ENCODE data around the genes SPDL1 and LCP2.

DNA sequence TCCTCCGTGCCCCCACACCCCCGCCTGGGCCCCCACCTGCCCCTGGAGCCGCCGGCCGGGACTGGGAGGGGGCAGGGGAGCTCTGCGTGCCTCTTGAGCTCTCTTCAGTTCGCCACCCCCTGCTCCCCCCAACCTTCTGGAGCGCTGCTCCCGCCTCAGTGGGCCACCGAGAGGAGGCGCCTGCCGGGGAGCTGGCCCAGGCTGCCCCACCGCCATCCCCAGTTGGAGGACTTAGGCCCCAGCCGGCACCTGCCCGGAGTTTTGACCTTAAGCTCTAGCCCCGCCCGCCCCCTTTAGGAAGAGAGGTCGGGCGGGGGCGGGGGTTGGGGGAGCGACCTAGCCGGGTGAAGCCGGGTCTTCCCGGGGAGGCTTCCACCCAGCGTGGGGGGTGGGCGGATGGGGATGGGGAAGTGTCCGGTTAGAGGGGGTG is 859 bp downstream of the WWC1 start:
- PRO-cap = no peak

GRCh38 chr5:168299902-168300496 is 8.6 kb downstream of the WWC1 start:
- PRO-cap = no peak

DNA sequence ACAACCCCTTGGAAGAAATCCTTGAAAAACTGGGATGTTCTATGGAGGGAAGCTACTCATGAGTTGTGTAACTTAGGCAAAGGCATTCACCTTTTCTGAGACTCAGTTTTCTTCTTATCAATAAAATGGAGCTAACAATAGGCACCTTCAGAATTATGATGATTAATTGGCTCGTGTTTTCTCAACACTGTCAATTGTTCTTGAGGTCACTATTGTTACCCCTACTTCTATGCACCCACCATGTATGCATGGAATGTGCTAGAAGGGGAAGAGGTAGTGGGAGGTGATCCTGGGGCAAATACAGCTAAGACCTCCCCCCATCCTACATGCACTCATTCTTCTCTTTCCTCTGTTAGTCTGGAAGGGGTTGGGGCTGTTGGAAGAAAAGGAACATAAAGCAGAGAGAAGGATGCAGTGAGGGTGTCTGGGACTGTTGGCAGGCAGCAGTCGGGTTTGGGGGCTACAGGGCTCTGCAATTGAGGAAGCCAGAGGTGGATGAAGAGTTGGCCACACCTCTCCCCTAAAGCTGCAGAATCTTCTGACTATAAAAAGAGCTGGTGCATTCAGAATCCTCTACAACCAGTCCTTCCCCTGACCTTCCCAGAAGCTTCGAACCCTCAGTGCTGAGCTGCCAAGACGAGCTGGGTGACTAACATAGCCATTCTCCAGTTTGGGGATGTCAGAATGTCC is 39.0 kb downstream of the WWC1 start:
- PRO-cap = no peak

GRCh38 chr5:168441399-168441915 is 44.8 kb upstream of the RARS1 start:
- PRO-cap = no peak

DNA sequence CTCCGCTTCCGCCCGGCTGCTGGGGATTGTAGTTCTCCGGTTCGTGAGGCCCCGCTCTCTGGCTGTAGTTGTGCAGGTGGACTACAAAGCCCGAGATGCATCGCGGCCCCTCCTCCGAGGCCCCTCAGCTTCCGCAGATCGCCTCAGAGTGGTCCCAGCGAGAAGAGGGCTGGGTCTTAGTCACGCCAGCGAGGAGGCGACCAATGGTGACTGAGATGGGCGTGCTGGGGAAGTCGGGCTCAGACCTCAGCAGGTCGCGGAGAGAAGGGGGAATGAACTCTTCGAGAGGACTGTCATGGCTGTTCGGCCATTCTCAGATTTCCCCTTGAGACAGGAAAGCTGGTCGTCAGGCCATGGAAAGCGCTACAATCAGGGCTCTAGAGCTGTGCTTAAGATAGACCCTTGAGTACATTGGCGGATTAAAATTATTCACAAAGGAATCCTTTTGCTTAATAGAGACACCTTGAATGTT is 523 bp upstream of the PANK3 start:
- PRO-cap = bidirectional peak, plus-strand start at position 284 of the sequence, minus-strand start outside the sequence

- PRO-cap = no peak
Measured at GRCh38 chr5:168616071-168616460, 36.9 kb upstream of the PANK3 start.

DNA sequence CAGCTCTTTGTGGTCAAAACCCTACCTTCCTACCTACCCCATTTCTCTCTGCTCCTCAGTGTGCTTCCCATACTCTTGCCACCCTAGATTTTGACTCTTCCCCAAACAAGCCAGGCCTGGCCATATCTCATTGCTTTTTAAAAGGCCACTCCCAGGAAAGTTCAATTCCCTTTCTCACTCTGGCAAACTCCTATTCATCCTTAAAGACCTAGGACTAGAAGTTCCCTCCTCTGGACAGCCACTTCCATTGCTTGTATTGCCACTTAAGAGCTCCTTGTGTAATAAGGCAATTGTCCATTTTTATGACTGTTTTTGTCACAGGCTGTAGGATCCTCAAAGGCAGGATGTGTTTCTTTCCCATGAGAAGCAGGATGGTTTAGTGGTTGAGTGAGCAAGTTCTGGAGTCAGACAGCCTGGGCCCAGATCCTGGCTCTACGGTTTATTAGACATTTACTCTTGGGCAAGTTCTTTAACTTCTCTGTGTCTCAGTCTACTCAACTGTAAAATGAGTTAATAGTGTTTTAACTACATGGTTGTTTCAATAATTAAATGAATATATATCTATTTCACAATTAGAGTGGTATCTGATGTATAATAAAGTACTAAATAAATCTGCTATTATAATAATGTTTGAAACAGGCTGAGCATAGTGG is 84.6 kb upstream of the PANK3 start:
- PRO-cap = no peak

GRCh38 chr5:168667531-168667810 is 88.3 kb upstream of the PANK3 start:
- PRO-cap = no peak

DNA sequence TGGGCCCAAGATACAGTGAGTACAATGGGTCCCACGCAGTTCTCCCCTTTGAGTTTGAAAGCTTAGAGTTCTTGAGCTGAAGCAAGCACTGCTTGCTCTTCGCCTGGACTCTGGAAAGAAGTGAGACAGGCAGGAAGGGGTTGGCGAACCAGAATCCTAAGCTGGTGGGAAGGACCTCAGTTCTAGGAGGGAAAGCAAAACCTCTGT is 239.8 kb upstream of the PANK3 start:
- PRO-cap = no peak

DNA sequence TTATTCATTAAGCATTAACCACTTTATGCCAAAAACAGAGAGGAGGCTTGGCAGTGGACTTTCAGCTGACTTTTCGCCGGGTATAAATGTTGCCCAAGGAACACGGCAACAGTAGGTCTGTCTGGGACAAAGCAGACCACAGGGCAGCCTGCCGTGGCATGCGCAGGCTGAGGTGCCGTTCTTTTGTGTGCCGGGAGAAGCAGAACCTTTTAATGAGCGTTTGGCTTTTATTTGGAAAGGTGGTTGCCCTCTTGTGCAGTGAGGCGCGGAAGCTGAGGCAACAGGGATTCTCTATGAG is 240.0 kb upstream of the PANK3 start:
- PRO-cap = no peak

DNA sequence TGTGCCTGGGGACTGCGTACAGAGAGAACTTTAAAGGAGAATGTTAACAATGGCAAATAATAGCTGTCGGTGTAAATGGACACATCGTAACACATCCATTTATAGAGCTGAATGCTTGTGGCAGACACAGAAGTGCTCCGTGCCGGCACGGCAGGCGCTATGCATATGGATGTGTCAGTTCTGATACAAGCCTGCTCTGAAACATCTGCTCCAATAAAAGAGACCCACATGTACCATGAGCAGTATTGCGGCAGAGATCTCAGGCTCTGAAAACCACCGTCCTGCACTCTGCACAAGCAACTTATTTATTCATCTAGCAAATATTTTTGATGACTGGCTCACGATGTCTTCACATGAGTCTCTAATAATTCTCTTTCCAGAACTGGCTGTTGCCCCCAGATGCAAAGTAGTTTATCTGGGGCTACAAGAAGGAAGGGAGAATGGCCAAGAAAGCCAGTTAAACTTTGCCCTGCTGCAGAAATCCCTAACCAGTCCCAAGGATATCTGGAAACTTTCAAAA is 290.8 kb upstream of the PANK3 start:
- PRO-cap = no peak

- PRO-cap = no peak
Measured at GRCh38 chr5:169020031-169020449, 280.9 kb downstream of the SLIT3 start.

GRCh38 chr5:169583194-169584276 is at the start of gene SPDL1:
Gene SPDL1 (plus strand): TSS chr5:169583773.
- PRO-cap = bidirectional peak, plus-strand start at chr5:169583788, minus-strand start at chr5:169583608

- PRO-cap = no peak
Measured at GRCh38 chr5:169727475-169728152, 90.5 kb downstream of the DOCK2 start.

DNA sequence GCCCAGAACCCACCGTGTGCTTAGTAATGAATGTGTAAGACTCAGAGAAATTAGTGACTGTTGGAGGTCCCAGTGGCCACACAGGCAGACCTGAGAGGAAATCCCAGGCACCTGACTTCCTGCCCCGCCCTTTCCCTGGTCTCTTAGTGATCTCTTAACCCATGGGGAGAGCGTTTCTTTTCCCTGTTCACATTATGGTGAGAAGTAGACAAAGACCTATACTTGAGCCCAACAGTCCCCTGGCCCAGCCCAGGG is 61.4 kb upstream of the FOXI1 start:
- PRO-cap = no peak

DNA sequence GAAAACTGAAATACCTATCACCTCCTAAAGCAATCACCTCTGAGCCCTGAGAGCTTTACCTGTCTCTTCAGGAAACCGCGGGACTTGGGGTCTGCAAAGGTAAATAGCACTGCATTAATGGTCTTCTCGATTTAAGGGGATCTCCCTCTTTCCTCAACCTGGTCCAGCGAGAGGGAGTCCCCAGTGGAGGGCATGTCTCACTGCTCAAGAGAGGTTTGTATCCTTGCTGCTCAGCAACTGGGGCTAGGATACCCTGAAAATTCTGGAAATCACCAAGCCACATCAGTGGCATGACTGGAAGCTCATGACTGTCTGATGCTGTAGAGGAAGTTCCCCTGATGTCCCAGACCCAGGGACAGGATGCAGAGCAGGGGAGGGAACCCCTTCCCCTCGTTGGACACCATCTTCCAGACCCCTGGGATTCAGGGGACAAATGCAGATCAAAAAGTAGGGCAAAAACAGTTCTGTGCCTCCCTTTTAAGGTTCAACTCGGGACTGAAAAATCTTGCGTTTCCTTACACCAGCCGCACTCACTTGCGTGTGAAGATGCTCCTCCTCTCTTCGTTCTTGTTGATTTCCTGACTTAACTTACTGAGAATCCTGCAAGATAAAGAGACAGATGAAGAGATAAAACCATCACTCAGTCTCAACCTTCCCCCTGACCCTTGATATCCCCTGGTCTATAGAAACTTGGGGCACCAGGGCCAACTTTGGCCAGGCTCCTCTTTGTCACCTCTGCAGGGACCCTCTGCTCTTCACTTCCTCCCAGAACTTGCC is 22.1 kb downstream of the LCP2 start:
- PRO-cap = no peak

GRCh38 chr5:170288757-170289401 is 8.7 kb downstream of the LCP2 start:
- PRO-cap = no peak

- PRO-cap = bidirectional peak, plus-strand start at chr5:170297899, minus-strand start at chr5:170297727
Measured at GRCh38 chr5:170297679-170298198, at the start of gene LCP2. Gene LCP2 (minus strand): TSS chr5:170297777.

- PRO-cap = no peak
Measured at GRCh38 chr5:170312533-170313196, 15.1 kb upstream of the LCP2 start.

DNA sequence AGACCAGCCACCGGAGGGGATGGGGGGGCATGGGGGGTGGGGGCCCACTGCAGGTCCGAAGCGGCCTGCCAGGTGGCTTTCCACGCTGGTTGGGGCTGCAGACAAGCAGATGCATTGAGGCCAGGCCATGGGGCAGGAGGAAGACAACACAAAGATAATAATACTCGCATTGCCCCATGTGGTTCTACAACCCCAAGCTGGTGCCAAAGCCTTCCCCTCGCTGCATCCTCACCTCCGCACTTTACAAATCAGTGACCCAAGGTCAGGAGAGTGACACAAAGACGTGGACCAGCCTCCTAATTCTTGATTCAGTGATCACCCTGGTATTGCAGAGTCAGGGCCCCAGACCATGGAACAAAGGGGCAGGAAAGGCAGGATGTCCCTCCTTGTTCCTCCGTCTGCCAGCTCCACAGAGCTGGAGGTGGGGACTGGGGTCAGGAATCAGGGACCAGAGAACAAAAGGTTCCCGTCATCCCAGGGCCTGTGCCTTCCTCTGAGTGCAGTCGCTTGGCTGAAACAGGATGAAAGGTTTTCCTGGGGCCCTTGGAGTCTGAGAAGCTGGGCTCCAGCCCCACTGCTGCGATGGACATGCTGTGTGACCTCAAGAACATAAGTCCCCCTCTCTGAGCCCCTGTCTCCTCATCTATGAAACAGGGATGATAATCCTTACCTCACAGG is 37.1 kb upstream of the GABRP start:
- PRO-cap = no peak